ENCODE results near the genes ESR2 and MTHFD1.

DNA sequence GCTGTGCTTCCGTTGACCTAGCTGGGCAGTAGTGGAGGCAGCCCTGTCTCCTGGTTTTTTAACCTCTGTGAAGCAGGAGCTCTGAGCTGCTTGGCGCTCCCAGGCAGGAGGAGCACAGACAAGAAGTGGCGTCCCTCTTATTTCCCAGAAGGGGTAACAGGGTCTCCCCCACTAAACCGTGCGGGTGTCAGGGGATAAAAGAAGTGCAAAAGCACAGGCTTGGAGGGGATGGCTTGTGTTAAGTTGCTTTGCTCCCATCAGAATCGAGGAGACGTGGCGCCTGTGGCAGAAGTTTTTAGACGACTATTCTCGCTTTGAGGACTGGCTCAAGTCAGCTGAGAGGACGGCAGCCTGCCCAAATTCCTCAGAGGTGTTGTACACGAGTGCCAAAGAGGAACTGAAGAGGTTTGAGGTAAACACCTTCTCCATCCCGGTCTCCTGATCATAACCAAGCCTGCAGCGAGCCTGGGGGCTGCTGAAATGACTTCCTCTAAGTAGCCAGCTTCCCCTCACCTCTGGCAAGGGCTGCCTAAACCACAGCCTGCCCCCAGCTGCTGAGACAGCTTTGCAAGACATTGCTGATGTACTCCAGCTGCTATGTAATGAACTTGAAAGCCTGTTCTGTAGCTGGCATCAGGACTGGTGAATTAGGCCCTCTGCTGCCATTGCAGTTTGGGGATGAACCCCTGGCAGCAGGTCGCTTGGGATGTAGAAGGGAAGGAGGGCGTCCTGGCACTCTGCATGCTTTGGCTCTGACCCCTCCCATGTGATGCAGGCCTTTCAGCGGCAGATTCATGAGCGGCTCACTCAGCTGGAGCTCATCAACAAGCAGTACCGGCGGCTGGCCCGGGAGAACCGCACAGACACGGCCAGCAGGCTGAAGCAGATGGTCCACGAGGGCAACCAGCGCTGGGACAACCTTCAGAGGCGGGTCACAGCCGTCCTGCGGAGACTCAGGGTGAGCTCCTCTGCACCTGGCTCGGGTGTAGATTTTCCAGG is 84.7 kb downstream of the ESR2 start:
- PRO-cap = bidirectional peak, plus-strand start at position 859 of the sequence, minus-strand start at position 769 of the sequence

- PRO-cap = no peak
Measured at GRCh38 chr14:64228590-64228838, 65.7 kb downstream of the ESR2 start.

DNA sequence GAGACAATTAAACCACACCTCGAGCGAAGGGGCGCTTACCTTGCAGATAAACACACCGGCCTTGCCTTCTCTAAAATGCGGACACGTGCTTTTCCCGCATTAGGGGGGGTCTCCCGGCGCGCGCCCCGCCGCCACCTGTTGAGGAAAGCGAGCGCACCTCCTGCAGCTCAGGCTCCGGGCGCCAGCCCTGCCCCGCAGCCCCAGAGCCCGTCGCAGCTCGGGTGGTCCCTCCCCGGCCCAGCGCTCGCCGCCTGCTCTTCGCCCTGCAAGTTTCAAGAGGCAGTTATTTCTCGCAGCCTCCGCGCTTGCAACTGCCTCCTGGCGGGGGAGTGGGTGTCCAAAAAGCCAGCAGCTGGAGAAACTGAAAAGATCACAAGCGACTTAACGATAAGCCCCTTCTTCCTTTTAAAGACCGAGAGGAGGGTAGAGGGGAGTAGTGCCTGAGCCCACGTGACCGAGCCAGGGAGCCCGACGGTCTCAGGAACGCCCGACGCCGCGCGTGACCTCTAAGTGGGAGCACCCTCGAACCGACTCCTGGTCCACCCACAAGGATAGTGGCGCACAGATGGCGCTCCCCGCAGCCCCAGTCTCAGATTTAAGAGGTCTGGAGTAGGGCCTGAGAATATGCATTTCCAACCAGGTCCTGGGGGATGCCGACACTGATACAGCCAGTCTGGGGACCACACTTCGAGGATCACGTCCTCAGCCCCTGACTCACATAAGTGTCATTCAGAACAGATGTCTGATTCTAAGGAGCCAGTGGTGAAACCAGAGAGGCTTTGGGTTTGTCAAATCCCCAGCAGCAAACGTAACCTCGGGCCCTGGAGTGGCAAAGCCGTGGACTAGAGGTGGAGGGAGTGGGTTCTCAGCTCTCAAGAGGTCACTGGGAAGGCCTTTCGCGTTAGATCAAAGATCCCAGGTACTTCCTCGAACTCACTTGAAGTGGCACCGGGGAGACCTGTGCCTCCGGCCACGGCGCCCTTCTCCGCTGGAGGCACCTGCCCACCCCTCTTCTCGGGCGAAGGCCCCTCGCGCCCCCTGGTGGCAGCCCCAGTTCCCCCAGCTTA is at the start of gene ESR2:
Gene ESR2, minus strand, starts transcription at position 378 of the 1,067 bp plus-strand sequence.
- PRO-cap = bidirectional peak, plus-strand start at position 202 of the sequence, minus-strand start at position 72 of the sequence; bidirectional peak, plus-strand start at position 251 of the sequence, minus-strand start at position 280 of the sequence; unidirectional peak, minus-strand start at position 557 of the sequence

- PRO-cap = bidirectional peak, plus-strand start at chr14:64388031, minus-strand start at chr14:64387940; bidirectional peak, plus-strand start at chr14:64388324, minus-strand start at chr14:64388236
Measured at GRCh38 chr14:64387755-64388489, at the start of gene MTHFD1. Gene MTHFD1, plus strand, starts transcription at chr14:64388353.

- PRO-cap = no peak
Measured at GRCh38 chr14:64447953-64448653, 17.2 kb upstream of the AKAP5 start.

- PRO-cap = no peak
Measured at GRCh38 chr14:64487735-64488190, 15.9 kb downstream of the ZBTB25 start.

- PRO-cap = no peak
Measured at GRCh38 chr14:64510249-64510975, 5.8 kb downstream of the ZBTB1 start.

DNA sequence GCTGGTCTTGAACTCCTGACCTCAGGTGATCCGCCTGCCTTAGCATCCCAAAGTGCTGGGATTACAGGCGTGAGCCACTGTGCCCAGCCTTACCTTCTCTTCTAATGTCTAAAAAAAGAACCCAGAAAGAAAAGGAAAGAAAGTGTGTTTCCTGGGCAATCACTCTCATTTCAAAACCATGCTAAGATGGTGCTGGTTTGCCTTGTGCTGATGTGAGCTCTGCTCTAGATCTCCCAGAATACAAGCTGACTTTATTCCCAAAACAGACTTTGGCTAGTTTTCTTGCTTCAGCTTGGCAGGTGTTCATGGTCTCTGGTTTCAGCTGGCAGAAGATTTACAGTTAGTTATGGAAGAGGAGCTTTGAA is 34.3 kb downstream of the PPP1R36 start:
- PRO-cap = no peak

- PRO-cap = no peak
Measured at GRCh38 chr14:64645242-64645967, 58.8 kb upstream of the PLEKHG3 start.

DNA sequence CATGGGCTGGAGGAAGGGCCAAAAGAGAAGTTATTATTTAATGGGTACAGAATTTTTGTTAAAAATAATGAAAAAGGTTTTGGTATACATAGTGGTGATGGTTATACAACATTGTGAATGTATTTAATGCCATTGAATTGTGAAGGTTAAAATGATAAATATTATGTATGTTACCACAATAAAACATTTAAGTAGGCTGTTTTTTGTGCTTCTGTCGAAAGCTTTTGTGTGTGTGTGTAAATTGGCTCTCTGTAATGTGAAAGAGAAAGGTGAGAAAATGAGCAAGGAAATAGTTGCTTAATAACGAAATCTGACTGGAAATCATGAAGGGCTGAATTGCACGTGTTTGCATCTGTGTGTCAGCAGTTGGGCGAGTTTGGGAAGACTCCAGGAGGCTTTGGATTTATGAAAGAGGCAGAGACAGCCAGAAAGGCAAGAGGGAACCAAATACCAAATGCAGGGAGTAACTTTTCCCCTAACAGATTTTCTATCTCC is 47.3 kb upstream of the PLEKHG3 start:
- PRO-cap = no peak

DNA sequence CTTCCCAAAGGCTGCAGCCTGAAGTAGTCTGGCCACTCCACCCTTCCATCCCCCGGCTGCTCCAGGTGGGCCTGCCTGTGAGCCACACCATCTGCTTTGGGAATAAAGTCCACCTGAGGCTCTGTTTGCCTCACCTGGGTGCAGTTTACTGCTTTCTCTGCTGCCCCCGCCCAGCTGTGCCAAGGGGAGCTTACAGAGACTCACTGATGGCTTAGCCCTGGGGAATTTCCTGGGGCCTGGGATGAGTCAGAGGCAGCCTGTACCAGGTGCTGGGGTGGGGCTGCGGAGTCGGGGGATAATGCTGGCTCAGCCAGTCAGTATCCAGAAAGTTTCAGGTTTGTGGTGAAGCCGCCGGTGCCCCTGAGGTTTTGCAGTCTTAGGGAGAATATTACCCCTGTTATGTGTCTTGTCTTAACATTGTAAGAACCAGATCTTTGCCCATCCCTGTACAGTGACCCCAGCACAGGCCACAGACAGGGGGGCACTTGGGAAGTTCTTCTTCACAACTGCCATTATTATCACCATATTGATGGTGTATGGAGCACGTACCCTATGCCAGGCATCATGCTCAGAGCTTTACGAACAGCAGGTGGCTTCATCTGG is 22.4 kb downstream of the PLEKHG3 start:
- PRO-cap = no peak

DNA sequence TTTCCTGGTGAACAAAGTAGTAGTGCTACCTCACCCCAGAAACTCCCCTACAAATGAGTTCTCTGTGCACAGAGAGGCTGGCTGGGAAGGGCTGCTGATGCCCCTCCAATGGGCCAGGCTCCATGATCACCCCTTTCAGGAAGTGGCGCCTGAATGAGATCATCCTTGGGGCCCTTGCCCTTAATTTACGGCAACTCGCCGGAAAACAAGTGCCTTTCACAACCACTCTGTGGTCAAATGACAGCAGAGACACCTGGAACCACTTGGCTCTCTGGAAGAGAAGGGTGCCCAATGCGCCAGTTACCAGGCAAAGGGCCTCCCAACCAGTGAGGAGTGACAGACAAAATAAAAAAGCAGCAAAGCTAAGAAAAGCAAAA is 24.9 kb downstream of the SPTB start:
- PRO-cap = no peak

DNA sequence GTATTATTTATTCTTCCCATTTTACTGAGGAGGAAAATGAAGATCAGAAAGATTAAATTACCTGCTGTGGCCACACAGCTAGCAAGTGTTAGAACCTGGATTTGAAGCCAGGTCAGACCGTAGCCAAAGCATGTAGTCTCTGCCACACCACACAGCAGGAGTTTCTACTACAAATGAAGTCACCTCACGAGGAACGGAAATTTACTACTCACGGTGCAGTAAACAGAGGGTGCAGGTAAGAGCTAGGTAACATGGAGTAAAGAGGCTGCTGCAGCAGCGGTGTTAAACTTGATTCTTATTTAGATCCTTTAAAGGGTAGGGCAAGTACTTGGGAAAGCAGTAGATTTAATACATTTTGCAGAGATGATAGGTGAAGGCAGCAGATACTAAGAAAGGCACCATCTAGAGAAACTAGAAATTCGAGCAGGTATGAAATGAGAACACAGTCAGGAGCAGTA is 21.7 kb downstream of the SPTB start:
- PRO-cap = no peak

GRCh38 chr14:64970107-64970458 is 2.1 kb downstream of the RAB15 start:
- PRO-cap = no peak

DNA sequence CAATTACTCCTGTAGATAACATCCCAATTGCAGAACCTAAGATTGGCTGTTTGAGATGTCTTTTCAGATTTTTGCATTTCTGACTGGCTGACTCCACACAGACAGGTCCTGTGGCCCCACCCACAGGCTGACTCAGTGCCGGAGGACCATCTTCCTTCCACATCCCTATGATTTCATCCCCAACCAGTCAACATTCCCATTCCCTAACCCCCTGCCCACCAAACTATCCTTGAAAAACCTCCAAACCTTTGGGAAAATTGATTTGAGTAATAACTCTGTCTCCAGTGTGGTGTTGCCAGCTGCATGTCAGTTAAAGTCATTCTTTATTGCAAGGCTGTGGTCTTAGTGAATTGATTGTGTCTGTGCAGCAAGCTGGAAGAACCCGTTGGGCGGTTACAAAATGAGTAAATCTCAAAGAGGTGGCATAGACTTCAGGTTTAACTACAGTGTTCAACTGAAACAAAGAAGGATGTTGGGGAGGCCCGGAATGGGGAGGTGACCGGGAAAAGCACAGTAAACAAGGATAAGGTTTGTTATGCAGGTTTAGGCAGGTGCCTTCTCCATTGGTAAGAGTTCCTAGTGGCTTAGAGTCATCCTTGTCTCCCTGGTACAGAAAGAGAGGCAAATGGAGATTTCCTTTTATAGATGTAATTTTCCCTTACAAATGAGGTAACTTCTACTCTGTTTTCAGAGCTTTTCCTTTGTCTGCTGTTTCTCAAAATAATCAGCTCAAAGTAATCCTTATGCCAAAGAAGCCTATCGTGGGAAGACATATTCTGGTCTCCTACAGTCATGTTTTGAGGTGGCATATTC is 10.7 kb downstream of the FNTB start:
- PRO-cap = no peak

- PRO-cap = no peak
Measured at GRCh38 chr14:65024982-65025383, 38.3 kb downstream of the FNTB start.

- PRO-cap = no peak
Measured at GRCh38 chr14:65081105-65081803, 21.1 kb downstream of the MAX start.

DNA sequence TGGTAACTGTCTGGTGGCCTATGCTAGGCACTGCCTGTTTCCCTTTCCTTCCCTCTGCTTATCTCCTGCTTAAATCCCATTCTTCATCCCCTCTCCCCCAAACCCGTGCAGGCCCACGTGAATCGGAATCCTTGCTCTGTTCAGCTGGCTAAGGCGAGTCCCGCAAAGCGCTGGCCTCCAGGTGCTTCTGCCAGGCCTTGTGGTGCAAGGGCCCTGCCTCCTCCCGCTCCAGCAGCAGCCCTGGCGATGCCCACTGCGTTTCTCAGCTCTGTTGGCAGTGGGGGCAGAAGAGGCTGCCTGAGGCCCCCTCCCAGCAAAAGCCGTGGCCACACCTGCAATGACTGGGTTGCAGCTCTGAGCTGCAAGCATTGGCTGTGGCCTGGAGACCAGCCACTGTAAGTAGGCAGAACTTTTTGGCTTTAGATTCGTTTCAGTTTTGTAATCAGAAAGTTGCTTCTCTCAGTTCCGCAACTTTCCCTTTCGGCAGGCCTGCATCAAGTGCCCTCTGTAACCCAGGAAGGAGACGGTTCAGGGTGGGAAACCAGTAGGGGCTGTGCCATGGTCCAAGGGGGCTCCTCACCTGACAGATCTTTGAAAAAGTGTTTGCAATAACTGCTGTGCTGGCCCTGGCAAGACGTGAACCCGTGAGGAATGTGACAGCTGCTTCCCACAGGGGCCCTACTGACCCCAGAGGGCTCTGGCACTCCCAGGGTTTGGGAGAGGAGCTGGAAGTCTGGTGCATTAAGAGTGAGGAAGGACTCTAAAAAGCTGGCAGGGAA is 54.3 kb upstream of the MAX start:
- PRO-cap = no peak

- PRO-cap = no peak
Measured at GRCh38 chr14:65210055-65210447, 107.7 kb upstream of the MAX start.

- PRO-cap = no peak
Measured at GRCh38 chr14:65303369-65303944, 109.1 kb upstream of the FUT8 start.